ENCODE data around the gene DHX37.

GRCh38 chr12:124498821-124499241 is 68.6 kb downstream of the NCOR2 start:
- RRBS, result no CpG with 5 or more reads among the region's 7 CpGs

DNA sequence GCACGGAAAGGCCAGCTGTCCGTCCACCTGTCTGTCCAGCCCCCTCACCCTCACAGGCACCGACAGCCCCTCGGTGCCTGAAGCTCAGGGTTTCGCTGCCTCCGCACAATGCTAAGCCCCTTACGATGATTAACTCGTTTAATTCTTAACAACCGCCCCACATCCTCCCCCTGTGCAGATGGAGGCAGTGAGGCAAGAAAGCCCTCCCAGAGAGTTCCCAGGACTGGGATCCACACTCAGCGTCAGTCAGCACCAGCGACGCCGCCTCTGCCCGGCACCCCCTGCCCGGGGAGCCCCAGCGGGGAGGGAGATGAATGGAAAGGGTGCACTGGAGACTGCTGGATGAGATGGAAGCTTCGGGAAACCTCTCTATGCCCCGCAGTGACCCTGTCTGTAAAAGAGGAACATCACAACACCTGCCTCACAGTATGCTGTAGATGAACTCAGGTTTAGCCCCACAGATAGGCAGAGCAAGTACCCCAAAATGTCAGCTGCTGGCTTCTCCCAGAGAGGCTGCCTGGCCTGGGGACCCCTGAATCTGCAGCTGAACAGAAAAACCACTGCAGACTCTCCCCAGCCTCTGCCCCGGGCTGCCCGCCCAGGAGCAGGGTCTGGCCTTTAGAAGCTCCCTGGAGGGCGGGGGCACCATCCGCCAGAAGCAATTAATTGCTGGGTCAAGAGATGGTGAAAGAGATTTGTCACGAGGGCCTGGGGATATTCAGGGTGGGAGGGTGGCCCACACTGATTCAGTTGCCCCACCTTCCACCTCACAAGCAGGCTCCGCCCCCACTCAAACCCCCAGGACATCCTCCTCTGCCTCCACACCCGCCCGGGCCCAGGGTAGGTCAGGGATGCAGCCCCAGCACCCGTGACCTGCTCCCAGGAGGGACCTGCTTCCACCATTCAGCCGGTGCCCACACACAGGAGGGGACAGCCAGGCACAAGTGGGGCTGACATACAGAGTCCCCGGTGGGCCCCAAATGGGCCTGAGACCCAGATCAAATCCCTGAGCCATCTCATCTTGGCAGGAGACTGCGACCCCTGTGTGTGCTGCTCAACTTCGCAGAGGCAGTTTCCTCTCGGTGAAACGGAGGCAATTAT is 23.3 kb downstream of the NCOR2 start:
- RRBS, result 31% methylated on average over 3 of the region's 33 CpGs

GRCh38 chr12:124557117-124557738 is 10.2 kb downstream of the NCOR2 start:
- RRBS, result no CpG with 5 or more reads among the region's 15 CpGs

DNA sequence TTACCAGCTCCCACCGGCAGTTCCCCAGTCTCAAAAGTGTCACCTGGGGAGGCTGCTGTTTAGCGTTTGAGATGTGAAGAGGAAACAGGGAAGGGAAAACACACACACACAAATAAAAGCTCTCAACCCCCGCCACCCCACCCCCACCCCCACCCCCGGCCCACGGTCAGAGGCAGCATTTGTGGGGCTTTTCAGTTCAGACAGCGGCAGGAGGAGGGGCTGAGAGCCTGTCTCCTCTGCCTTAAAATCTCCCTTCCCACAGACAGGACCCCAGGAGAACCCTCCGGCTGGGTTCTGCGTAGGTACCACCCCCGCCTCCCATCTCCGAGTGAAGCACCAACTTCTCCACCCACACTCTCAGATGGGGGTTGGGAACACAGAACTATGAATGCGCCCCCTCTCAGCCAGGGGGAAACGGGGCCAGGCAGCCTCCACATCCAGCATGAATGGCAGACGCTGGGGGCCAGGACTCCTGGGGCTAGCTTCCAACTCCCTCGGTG is 3.0 kb downstream of the NCOR2 start:
- RRBS, result no CpG with 5 or more reads among the region's 14 CpGs

- RRBS, result no CpG with 5 or more reads among the region's 20 CpGs
These were observed 58.6 kb upstream of the NCOR2 start for GRCh38 chr12:124625634-124626833.

GRCh38 chr12:124633196-124633820 is 65.9 kb upstream of the NCOR2 start:
- RRBS, result no CpG with 5 or more reads among the region's 6 CpGs

GRCh38 chr12:124654893-124656042 is 87.9 kb upstream of the NCOR2 start:
- RRBS, result 23% methylated on average over 5 of the region's 39 CpGs

- RRBS, result no CpG with 5 or more reads among the region's 32 CpGs
These were observed 85.7 kb downstream of the SCARB1 start for GRCh38 chr12:124777766-124778628.

GRCh38 chr12:124827451-124828115 is 36.1 kb downstream of the SCARB1 start:
- RRBS, result no CpG with 5 or more reads among the region's 14 CpGs

DNA sequence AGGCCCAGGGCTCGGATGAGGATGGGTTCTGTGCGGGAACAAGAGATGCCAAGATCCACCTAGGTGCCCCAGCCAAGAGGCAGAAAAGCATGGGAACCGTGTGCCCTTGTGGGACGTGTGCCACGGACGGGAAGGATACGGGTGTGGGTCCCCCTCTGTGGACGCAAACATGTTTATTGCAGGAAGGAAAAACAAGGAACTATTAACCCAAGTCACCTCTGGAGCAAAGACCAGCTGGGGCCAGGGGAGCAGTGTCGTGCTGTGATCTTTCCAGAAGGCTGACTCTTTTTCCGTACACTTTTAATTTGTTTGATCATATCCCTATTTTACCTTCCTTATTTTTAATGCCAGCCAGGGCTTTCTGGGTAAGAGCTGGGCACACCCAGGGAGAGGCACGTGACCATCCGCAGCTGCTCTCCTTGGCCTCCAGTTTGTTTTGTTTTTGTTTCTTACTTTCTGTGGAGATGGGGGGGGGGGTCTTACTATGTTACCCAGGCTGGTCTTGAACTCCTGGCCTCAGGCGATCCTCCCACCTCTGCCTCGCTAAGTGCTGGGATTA is 20.8 kb downstream of the SCARB1 start:
- RRBS, result no CpG with 5 or more reads among the region's 14 CpGs

DNA sequence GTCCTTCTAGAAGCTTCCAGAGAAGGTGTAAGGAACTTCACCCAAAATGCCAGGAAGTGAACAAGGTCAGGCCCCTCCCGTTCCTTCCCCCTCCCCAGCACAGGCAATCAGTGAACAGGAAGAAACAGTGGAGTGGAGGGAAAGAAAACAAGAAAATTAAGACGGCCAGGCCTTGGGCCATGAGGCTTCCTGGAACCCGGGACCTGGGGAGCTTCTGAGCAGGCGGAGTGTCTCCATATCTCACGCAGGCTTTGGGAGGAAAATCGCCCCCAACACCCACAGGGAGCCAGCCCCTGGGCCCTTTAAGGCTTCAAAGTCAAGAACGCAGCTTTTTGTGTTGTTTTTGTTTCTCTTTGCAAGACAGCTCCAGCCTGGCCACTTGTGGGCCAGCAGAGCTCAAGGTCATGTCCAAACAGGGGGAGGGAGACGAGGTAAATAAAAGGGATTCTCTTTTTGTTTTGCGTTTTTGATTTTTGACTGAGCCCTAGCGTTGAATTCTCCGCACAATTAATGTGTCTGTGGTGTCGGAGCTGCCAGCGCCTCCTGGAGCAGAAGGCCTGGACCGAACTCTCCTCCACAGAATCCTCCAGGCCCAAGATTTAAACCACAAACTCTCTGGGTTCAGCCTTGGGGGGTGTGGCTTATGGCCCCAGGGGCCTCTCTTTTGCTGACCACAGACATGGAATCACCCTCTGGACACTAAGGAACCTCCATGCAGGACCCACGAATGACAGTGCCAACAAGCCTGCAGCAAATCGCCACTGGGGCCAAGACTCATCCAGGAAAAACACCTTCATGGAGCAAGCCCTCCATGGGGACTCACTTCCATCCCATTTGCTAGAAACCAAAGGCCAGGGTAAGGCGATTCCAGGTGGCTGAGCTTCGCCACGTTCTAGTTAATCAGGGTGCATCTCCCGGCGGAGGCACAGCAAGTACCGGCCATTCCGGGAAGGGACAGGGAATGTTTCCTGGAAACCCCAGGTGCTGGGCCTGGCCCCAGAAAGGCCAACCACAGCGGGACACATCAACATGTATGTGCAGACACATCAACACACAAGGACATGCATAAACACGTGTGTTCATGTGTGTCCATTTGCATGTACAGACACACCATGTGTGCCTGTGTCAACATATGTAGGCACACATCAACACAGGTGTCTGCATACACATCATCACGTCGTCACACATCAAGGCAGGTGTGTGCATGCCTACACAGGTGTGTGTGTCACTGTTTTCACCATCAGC is 8.1 kb downstream of the SCARB1 start:
- RRBS, result no CpG with 5 or more reads among the region's 27 CpGs

GRCh38 chr12:124862043-124862664 is 1.5 kb downstream of the SCARB1 start:
- RRBS, result no CpG with 5 or more reads among the region's 6 CpGs

DNA sequence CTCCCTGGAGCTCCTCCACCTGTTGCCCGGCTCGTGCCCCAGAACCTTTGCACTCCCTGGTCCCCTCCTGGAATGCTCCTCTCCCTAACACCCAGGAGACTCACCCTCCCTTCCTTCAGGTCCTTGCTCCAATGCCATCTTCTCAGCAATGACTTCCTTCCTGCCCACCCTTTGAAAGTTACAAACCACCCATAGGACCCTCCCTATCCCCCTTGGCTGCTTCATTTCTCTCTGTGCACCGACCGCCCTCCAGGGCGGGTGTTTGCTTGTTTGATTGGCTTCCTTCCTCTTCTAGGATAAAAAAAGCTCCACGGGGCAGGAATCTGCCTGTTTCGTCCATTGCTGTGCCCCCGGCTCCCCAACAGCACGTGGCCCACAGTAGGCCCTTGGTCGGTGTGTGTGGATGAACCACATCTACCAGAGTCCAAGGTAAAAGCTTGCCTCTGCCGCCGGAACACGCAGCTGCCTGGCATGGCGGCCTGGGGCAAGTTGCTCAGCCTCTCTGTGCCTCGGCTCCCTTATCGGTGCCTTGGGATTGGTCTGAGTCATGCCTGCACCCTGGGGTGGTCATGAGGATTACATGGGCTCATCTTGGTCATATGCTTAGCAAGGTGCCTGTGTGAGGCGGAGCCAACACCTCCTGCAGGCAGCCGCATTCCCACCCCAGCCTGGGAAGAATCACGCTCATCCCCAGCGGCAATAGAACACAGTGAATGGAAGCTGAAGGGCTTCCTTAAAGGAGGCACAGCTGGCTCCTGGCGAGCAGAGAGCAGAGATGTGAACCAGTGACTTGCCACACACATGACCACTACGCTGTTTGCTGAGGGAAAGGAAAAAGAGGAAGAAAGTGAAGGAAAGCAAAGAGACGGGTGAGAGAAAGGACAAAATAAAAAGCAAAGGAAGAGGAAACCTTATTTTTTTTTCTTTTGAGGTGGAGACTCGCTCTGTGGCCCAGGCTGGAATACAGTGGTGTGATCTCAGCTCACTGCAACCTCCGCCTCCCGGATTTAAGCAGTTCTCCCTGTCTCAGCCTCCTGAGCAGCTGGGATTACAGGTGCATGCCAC is 5.4 kb upstream of the SCARB1 start:
- RRBS, result no CpG with 5 or more reads among the region's 26 CpGs

DNA sequence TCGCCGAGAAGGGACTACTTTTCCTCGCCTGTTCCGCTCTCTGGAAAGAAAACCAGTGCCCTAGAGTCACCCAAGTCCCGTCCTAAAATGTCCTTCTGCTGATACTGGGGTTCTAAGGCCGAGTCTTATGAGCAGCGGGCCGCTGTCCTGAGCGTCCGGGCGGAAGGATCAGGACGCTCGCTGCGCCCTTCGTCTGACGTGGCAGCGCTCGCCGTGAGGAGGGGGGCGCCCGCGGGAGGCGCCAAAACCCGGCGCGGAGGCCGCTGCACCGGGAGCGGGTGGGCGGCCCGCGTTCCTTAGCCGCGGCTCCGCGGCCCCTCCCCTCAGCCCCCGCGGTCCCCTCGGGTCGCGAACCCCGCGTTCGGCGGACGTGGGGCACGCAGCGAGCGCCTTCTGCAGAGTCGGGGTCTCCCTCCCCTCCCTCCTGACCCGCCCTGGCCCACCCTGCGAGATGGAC is 301 bp upstream of the UBC start:
- RRBS, result 4% methylated on average over 11 of the region's 52 CpGs

- RRBS, result no CpG with 5 or more reads among the region's 6 CpGs
These were observed 1.2 kb upstream of the UBC start for GRCh38 chr12:124915573-124916194.

GRCh38 chr12:124938399-124939047 is 24.1 kb upstream of the UBC start:
- RRBS, result no CpG with 5 or more reads among the region's 8 CpGs

GRCh38 chr12:124971716-124971954 is 17.3 kb downstream of the DHX37 start:
- RRBS, result 89% methylated on average over 5 of the region's 8 CpGs

DNA sequence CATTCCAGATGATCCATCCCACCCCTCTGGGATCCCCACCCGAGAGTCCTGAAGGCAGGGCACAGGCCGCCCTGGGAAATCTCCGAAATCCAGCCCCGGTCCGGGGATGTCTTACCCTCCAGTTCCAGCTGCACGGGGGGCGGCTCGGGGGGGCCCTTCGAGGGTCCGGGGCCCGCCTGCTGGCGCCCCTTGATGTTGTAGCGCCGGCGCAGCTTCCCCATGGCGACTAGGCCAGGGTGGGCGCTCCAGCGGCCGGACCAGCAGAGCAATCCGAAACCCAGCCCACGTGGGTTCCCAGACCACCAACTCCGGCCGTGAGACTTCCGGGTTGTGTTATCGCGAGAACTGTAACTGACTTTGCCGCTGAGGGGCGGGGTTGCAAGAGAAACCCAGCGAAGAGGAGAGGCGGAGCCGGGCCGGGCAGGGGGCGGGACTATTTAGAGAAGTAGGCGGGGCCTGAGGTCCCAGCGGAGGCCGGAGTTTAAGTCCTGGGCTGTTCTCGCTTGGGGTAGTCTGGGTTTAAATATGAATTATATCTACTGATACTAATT is at the start of gene DHX37:
DHX37 (minus strand) TSS at position 330 of the 551 bp plus-strand sequence.
- RRBS, result 4% methylated on average over 21 of the region's 37 CpGs

DNA sequence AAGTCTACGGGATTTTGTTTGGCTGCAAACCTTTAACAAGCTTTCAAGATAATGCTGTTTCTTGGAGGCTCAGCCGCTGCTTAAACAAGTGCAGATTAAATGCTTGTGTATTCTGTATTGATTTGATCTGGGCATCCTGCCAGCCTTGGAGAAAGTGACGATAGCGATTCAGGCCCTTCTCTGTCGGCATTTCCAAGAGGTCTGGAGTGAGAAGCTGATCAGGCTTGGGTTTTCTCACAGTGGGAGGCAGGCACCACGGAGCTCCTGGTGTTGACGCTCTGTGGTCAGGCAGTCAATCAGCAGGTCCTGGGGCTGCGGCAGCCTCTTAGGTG is 34.2 kb downstream of the TMEM132B start:
- RRBS, result no CpG with 5 or more reads among the region's 8 CpGs

DNA sequence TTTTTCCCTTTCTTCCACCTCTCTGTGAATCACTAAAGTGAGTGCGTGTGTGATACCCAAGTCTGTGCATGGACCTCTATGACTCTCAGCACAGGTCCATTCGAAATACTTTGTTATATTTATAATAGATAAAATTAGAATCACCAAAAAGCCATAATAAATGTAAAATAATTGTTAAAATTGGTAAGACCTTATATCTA is 787.6 kb downstream of the TMEM132B start:
- RRBS, result no CpG with 5 or more reads among the region's 2 CpGs